BE2C (cell line): Measurements from ENCODE around the genes RAPGEF3, TMEM106C and LALBA.

GRCh38 chr12:47758506-47759418, at the start of gene RAPGEF3:
RAPGEF3 (minus strand) TSS chr12:47758880.
- RRBS: 3% methylated on average over 22 of the region's 57 CpGs

DNA sequence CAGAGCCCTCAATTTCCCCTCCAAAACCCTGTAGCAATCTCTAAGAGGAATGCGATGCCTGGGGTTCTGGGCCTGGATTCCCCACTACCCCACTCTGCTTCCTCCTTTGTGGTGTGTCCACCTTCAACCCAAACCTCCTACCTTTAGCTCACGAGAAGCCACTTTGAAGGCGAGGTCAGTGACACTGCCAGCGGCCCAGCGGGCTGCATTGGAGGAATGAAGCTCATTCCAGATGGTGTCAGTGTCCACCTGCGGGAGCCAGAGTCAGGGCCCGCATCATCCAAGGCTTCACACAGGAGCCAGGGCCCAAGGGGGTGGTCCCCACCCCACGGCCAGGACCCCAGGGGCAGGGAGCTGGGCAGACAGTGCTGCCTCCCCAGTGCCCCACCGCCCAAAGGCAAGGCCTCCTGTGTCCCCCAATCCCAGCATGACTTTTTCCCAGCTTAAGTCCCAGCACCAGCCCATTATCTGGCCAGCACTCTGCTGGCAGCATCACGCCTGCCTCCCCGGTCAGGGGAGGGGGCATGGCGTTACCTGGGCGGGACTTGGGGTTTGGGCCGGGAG, 16.7 kb downstream of the SLC48A1 start:
- RRBS: 93% methylated on average over 4 of the region's 14 CpGs

DNA sequence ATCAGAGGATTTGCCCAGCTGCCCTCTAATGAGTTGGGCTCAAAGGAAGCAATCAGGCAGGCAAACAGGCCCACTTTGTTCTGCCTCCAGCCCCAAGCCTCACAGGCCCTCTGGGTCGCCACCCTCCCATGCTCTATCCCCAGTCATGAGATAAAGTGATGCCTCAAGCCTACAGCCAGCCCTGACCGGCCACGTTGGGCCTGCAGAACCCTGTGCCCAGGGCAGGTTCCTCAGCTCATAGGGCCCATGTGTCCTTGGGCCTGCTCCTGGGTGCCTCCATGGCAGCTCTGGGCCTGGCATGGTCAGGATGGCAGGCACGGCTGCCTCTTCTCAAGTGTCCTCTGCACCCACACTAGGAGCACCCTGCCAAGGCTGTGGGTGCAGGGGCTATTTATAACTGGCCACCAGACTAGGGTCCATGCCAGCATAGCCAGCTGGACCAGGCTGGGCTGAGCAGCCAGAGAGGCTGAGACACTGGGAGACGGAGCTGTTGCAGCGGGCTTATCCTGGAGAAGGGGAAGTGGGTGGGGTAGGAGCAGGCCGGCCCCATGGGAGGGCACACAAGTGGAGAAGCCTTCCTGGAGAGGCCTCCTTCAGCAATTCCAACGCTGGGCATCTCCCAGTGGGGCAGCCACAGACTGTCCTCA, 20.2 kb downstream of the HDAC7 start:
- RRBS: no CpG with 5 or more reads among the region's 8 CpGs

GRCh38 chr12:47811478-47812500, 7.9 kb downstream of the HDAC7 start:
- RRBS: no CpG with 5 or more reads among the region's 16 CpGs

DNA sequence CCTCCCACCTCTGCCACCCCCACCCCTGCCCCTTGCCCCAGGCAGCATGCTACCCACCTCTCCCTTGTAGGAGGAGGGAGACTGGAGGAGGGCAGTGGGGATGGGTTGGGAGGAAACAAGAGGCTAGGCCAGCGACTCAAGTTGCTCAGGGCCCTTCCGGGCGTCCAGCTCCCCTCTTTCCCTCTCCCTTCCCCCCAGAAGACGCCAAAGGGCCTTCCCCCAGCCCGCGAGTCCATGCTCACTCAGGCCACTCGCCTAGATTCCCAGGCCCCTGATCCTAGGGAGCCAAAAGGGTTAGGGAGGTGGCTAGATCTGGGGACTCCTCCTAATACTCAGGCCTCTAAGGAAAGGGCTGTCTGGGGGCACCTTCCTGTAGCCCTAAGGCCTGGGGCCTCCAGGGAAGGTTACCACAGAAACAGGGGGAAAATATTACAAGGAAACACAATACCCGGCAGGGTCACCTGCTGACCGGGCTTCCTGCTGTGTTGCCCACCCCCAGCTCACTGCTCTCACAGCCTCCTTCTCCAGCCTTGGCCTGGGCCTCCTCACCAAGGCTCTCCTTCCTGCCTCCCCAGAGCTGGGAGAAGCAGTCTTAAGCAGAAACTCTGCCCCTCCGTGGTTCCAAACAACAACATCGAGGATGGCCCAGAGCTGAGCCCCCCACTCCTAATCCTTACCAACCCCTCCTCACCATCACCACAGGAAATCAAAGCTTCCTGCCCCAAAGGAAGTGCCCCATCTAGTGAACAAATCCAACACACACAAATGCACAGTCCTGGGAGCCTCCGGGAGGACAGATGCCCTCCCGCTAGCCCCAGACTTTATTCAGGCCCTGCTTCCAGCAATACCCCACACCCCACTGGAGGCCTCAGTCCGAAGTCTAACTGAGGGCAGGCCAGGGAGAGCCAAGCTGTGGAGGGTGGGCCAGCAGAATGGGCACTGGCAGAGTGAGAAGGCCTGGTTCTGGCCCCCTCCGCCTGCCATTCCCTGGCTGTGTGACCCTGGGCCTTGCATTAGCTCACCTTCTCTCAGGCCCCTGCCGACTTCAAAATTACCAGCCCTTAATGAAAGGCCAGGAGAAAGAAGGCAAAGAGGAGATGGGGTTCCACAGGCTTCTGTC, 2.7 kb downstream of the HDAC7 start:
- RRBS: no CpG with 5 or more reads among the region's 16 CpGs

DNA sequence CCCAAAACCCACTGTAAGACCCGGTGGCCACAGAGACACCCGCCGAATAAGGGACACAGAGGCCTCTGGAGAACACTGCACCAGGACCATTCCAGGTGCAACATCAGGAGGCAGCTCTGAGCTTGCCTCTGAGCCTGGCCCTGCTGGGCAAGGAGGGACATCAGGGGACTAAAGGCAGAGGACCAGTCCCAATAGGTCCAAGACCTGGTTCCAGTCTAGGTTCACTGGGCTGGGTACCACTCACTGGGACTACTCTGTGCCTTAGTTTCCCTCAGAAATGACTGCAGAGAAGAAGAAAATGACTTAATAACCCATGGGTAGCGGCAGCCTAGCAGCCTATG, 1.6 kb downstream of the HDAC7 start:
- RRBS: no CpG with 5 or more reads among the region's 4 CpGs

- RRBS: no CpG with 5 or more reads among the region's 10 CpGs
Measured at GRCh38 chr12:47828737-47829592, 9.3 kb upstream of the HDAC7 start.

- RRBS: no CpG with 5 or more reads among the region's 6 CpGs
Measured at GRCh38 chr12:47841578-47842244, 22.0 kb upstream of the HDAC7 start.

DNA sequence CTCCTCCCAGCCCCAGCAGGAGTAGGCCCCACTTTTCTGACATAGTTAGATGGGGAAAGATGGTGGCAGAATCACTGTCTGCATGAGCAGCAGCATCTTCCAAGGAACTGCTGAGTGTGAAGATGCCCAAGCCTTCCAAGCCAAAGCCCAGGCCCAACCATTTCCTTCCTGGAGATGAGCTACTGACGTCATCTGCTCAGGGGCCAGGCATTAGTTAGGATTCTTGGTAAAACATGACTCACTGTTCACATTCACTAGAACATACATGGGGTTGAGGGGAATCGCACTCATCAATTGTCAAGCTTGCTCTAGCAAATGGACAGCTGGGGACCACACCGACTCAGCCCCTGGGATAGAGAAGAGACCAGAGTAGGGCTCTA, 37.2 kb downstream of the VDR start:
- RRBS: no CpG with 5 or more reads among the region's 3 CpGs

- RRBS: no CpG with 5 or more reads among the region's 4 CpGs
Measured at GRCh38 chr12:47881966-47882270, 22.9 kb downstream of the VDR start.

DNA sequence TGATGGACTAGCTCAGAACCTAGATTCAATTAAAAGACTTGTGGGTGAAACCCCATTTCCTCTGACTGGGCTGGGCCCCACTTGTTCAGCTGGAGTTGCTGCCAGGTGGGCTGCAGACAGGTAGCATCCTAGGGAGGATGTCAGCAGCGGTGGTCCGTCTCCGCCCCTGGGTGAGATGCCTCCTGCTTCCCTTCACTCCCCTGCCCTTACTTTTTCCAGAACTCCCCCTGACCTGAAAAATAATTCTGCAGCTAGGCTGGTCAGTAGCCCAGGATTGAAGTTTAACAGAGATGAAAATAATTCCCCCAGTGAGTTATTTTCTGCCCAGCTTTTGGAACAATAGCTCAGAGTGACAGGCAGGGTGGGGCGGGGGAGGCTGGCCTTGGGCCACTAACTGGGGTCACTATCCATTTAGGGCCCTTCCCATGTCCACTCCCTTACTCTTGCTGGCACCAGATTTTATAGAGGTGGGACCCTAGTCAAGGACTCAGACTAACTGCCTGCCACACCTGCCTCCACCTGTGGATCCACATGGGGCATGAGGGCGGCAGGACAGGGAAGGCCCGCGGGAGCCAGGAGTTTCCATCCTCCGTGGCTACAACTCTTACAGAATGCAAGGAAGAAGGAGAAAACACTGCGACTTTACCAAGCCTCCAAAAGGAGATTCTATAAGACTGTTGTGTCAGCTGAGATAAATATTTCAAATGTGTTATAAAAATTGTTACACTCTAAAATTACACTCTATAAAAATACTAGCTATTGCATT, 10.2 kb downstream of the VDR start:
- RRBS: no CpG with 5 or more reads among the region's 9 CpGs

DNA sequence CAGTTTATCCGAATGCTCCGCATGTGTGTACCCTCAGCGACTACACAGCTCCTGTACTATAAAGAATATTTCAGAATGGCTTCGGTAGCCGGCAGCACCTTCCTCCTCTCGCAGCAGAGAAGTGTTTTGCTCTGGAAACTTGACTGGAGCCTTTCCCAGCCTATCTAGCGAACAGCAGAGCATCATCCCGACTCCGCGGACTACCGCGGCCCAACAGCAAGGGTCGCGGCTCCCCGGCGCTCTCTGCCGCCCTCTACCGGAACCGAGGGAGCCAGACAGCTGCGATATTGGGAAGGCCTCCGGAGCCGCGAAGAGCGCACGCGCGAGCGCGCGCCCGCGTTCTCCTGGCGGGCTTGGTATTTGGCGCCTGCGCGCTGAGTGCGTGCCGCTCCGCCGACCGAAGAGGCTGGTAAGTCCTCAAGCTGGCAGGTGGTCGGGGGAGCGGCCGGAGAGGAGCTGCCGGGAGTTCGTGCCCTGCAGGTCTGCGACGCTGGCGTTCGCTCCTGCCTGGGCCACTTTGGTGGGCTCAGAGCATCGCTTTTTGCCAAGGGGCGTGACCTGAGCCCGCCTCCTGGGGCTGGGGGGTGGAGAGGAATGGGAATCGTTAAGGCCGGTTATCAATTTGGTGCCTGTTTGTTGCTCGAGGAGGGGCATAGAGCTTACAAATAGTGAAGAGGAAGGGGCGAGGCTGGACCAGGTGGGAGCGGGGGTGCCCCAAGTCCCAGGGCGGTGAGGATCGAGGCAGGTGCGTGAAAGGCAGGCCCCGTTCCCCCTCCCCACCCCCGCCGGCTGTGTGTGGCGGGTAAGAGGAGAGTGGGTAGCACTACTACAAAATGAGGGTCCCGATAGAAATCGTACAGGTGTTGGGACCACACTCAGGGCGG, at the start of gene TMEM106C:
Gene TMEM106C, plus strand, starts transcription at position 372 of the 884 bp plus-strand sequence.
- RRBS: 11% methylated on average over 3 of the region's 68 CpGs

- RRBS: no CpG with 5 or more reads among the region's 42 CpGs
Measured at GRCh38 chr12:48197413-48198425, 5.4 kb downstream of the OR10AD1 start.

DNA sequence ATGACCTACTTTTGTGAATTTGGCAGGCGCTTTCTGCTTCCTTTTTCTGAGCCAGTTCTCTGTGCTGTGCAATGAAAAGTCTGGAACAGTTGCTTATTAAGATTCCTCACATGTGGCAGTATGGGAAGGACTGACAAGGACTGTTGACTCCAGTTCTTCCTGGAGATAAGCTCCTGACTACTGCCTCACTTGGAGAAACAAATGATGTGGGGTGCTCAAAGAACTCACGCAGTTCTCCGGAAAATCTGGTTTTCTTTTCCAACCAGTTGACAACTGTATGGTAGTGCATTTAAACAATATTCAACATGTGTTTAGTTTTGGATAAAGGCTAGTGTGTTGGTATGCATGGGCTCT, 58.3 kb upstream of the ANP32D start:
- RRBS: no CpG with 5 or more reads among the region's 3 CpGs

GRCh38 chr12:48488866-48489433, 6.7 kb downstream of the C12orf54 start:
- RRBS: no CpG with 5 or more reads among the region's 2 CpGs

GRCh38 chr12:48569901-48570345, at the start of gene LALBA:
LALBA (minus strand) TSS chr12:48570046.
- RRBS: no CpG with 5 or more reads among the region's 1 CpG

DNA sequence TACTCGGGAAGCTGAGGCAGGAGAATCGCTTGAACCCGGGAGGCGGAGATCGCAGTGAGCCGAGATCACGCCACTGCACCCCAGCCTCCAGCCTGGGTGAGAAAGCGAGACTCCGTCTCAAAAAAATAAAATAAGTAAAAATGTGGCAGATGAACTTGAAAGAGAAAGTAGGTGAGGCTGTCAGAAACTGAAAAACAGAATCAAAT, 708 bp upstream of the CCNT1 start:
- RRBS: no CpG with 5 or more reads among the region's 9 CpGs

GRCh38 chr12:48794820-48795303, 6.0 kb upstream of the ADCY6 start:
- RRBS: no CpG with 5 or more reads among the region's 3 CpGs

DNA sequence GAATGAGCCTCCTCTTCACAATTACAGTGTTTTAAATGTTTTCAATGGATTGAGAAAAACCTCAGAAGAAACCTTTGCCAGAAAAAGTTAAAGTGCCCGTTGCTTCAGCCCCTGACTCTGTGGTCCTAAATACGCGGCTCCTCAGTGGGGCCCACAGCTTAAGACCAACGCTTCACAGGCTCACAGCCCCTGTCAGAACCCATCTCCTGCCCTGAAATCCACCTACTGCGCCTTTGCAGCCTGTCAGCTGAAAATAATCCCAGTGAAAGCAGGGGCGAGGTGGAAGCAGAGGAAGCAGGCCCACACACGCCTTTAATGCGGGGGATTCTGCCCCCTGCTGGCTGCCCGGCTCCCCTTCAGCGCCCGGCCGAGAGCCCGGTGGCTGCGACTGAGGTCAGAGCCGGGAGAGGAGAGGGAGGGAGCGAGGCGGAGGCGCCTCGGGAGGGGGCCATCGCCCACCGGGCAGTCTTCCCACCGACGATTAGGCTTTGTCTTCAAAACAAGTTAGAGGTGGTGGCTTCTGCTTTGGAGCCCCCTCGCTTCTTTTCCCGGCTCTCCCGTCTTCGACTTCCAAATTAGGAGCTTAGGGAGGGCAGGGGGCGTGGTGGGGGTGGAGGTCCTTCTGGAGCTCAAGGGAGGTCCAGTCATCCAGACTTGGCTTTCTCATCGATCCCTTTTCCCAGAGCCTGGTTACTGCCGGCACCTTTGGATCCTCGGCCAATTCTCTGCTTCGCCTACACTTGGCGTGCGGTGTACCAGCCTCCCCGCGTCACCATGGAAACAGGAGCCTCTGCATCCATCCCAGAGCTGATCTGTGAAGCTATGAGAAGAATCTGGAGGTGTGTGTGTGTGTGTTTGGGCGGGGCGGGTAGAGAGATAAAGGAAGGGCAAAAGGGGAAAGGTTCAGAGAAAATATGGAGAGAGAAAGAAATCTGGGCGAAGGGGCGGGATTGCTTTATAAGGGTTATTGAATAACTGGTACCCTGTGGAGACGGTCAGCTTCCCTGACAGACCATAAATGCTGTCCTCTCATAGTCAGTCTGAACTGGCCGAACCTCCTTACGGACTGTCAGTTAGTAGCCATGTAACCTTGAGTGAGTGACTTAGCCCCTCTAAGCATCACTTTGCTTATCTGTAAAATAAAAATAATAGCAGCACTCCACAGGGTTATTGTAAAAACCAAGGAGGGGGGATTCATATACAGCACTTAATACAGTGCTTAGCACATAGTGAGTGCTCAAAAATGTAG, 13.0 kb upstream of the CCDC65 start:
- RRBS: under 1% methylated on average over 11 of the region's 43 CpGs